Renal cortical epithelial cell (primary cell): ENCODE data around the genes GPRC5C and RAB37.

DNA sequence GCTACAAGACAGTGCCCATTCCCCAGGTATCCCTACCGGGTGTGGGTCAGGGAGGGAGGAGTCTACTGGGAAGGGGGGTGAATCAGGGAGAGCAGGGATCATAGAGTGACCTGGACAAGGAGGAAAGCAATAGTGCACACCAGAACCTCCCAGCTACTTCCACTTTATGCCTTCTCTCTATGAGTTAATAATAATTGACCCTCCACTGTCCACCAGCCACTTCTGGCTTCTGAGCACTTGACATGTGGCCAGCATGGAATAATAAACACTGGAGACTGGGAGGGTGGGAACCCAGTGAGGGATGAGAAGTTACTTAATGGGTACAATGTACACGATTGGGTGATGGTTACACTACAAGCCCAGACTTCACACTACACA, 11.5 kb downstream of the CDC42EP4 start:
- RRBS: no CpG with 5 or more reads among the region's 2 CpGs

- RRBS: no CpG with 5 or more reads among the region's 3 CpGs
Measured at GRCh38 chr17:73452021-73452428, 140.2 kb upstream of the CDC42EP4 start.

GRCh38 chr17:73480518-73481204, 163.6 kb downstream of the SDK2 start:
- RRBS: no CpG with 5 or more reads among the region's 7 CpGs

DNA sequence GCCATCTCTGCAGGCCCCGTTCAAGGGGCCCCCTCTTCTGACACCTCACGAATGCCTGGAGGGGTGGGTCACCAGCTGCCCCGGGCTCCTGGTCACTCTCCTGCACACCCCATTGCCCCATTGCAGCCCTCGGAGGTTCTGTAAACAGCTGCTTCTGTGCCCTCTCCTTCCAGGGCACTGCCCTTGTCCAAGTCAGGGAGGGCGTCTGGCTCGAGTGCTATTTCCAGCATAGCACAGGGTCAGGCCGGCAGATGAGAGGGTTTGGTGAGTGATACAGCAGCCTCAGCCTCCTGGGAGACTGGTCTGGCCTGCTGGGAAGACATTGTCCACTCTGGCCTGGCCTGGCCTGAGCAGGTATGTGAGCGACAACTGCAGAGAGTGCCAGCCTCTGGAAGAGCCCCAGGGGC, 105.6 kb upstream of the SDK2 start:
- RRBS: no CpG with 5 or more reads among the region's 8 CpGs

DNA sequence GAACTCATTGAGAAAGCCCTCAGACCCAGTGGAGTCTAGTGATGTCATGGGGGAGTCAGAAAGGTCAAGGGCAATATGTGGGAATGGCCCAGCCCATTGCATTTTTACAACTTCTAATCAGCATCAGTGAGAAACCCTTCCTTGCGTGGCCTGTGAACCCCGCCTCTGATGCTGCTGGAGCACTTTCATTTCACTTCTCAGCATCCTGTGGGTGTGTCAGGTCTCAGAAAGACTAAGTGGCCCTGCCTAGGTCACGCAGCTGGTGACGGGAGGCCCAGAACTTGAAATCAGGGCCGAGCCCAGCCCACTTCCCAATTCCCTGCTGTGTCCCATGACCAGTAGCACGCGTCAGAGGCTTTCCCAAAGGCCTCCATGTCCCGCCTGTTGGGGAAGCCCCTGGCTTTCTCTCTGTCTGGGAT, 6.1 kb downstream of the DNAI2 start:
- RRBS: no CpG with 5 or more reads among the region's 8 CpGs

GRCh38 chr17:74419769-74420462, 12.0 kb upstream of the GPRC5C start:
- RRBS: no CpG with 5 or more reads among the region's 12 CpGs

DNA sequence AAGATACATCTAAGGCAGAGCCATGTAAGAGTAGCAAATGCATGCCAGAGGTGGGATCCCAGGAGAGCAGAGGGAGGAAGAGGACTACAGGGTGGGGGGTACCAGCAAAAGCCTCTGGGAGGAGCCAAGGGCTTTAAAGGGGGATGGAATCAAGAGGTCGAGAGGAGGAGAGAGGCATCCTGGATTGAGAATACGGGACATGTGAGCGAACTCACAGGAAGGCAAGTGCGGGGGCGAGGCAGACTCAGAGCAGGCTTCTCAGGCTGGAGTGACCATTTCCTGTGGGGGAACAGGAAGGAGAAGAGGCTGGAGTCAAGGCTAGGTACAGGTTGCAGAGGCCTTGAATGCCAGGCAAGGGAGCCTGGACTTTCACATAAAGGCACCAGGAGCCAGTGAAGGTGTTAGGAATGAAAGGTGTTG, 5.5 kb upstream of the GPRC5C start:
- RRBS: no CpG with 5 or more reads among the region's 5 CpGs

DNA sequence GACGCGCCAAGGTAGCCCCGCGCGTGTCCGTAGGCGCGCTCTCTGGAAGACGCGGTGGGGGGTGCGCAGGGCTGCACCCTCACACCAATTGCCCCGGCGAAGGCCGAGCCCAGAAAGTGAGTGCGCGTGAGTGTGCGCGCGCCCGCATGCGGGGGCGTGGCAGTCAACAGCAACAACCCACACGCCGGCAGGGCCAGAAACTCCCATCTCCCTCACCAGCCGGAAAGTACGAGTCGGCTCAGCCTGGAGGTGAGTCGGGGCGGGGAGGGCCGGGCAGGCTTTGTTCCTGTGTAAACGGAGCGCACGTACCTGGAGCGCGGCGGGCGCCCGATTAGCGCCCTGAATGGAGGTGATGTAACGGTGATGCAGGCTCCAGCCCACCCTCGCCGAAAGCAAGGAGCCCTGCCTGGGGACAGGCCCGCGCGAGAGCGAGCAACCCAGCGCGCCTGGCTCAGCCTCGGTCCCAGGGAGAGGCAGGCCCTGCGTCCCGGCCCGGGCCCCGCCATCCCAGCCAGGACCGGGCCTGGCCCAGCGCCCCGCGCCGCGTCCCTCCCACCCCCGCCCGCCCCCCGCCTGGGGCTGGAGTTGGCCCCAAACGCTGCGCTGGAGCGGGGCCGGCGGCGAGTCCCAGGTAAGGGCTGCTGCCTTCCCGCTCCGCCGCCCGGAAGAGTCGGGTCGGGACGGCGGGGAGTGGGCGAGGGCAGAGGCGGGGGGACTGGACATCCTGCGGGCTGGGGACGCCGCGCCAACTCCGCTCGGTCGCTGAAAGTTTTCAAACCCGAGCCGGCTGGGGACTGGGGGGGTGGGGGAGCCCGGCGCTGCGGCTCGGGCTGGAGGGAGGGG, at the start of gene GPRC5C:
GPRC5C (plus strand) TSS at position 196 of the 843 bp plus-strand sequence.
- RRBS: under 1% methylated on average over 27 of the region's 91 CpGs

- RRBS: no CpG with 5 or more reads among the region's 8 CpGs
Measured at GRCh38 chr17:74528361-74529112, 2.7 kb downstream of the CD300LB start.

DNA sequence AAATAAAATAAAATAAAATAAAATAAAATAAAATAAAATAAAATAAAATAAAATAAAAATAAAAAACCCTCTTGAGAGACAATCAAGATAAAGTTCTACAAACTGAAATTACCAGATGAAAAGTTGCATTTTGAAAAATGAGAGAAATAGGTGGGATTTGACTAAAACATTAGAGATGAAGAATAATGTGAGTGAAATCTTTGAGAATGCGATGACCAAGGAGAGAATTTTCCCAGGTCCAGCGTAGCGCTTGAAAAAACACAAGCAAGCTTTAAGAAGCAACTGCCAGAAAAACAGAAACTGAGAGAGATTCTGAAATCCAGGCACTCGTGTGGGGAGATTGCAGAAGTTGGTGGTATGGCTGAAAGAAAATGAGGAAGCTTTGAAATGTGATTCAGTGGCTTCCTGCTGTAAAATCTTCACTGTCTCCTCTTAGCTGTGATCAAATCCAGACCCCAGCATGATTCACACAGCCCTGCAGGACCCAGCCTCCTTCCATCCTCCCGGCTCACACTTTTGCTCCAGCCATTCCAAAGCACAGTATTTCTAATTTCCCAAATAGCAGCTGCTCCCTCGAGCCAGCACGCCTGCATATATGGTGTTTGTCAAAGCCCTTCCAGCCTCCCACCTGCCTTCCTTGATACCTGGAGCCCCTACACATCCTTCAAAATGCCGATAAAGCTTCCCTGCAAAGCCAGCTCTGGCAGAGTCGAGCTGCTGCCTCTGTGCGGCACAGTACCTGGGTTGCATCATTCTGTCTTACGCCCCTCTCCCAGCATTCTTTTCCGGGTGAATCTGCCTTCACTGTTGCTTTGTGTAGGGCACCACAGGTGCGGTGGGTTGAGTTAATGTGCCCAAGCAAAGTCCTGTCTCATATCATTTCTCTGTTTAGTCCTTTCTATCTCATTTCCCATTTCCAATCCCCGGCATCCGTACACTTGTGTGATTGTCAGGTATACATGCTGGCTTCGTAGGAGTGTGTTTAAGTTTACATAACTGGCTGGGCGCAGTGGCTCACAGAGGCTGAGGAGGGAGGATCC, 8.4 kb upstream of the CD300E start:
- RRBS: no CpG with 5 or more reads among the region's 17 CpGs

GRCh38 chr17:74736290-74737417, at the start of gene RAB37:
Gene RAB37 (plus strand): TSS chr17:74737256.
- RRBS: 2% methylated on average over 39 of the region's 85 CpGs

GRCh38 chr17:74840892-74841931, 18.5 kb downstream of the GRIN2C start:
- RRBS: no CpG with 5 or more reads among the region's 18 CpGs

DNA sequence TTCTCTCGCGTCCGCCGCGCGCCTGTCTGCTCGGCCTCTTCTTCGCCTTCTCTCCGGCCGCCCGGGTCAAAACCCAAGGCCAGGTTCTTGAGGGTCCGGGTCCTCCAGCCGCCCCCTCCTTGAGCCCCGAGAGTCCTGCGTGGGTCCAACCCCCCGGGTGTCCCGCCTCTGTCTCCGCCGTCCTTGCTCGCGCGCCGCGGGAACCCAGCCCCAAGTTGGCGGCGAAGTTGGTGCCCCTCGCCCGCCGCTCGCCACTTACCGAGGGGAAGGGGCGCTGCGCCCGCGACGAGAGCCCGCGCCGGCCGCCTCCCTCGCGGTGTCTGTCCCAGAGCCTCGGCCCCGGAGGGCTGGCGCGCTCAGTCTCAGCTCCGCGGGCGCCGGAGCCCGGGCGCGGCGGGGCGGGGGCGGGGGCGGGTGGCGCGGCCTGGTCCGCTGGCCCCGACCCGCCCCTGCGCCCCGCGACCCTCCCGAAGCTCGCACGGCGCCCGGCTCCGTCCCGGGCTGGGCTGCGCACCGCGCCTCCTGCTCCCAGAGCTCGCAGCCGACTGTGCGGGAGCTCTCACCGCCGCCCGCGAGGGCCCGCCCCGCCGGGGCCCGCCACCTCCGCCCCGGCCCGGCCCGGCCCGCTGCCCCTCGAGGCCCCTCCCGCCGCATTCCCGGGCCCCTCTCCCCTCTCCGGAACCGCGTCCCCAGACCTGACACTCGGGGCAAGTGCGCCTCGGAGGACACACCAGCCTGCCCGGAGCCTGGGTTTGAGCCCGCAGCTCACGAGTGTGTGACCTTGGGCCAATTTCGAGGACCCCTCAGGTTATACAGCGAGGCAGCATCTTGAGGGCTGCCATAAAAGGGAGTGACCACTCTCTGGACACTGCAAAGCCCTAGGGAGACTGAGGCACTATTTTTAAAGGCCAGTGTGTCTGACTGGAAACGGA, 1.8 kb upstream of the GRIN2C start:
- RRBS: 3% methylated on average over 41 of the region's 107 CpGs

DNA sequence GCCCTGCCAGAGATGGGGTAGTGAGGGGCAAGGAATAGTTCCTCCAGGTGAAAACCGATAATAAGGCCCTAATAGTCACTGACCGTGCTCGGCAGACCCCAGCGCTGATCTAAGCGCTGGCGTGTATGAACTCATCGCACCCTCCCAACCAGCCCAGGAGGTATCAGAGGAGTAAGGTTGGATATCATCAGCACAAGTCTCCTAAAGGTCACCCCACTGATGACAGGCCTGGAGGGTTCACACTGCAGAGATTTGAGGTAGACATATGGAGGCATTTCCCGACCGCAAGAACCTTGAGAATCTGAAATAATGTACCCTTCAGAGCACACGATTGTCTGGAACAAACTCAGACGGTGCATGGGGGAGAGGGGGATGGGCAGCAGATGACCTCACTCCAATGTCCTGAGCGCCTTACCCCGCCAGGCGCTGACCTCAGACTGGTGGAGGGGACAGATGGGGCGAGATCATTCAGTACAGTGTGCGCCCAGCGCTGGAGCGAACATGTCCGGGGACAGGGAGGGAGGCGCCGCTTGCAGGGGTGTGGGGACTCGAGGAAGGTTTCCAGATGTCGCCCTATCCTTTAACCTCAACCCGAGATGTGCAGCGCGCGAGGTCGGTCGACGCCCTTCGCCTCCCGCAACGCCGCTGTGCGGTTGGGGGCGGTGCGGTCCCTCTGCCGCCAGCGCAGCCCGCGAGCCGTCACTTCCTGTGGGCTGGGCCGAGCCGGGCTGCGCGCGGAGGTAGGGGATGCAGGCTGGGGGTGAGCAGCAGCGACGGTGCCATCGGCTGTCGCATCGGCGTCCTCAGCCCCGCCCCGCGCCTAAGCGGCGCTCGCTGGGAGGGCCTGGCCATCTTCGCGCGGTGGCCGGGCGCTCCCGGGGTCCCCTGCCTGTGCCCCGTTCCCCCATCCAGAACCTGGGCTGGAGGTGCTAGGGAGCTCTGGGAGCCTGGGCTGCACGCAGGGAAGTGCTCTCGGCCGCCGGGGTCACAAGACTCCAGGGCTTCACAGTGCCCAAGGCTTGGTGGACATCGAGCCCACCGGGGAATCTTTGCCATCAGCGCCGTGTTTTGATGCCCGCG, 5.4 kb upstream of the CDR2L start:
- RRBS: 2% methylated on average over 5 of the region's 76 CpGs

DNA sequence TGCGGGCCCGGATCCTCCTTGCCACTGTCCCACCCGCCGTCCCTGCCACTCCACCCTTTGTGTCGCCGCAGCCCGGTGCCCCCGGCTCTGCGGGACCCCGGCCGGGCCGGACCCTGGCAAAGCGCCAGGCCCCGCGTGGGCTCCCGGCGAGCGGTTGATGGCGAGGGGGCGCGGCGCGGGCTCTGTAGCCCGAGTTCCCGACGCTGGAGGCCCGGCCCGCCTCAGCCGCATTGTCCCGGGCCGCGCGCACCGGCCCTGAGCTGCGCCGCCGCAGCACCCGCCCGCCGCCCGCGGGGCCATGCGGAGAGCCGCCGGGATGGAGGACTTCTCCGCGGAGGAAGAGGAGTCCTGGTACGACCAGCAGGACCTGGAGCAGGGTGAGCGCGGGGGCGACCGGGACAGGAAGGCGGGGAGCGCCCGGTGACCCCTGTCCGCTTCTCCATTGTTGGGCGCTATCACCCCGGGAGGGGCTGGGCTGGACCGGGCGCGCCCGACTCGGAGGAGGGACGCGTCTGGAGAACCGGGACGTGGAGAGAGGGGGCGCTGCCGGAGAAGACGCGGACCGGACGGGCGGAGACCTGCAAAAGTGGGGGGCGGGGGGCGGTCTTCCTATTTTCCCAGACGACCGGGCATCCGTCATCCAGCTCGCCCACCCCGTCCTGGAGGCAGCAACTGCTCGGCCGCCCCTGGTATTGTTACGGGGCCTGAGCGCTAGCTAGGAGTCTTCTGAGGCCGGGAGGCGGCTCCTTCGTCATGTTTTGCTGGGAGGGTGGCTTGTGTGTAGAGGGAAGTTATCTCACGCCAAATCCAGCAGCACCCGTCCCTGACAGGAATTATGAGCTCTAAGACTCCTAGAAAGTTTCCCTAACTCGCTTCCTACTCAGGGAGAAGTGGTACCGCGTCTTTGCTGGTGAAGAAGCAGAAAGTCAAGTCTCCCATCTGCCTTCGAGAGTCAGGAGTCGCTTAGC, 598 bp downstream of the CDR2L start:
- RRBS: 1% methylated on average over 62 of the region's 95 CpGs

- RRBS: 2% methylated on average over 20 of the region's 35 CpGs
Measured at GRCh38 chr17:75012766-75013665, 546 bp downstream of the MRPL58 start.

GRCh38 chr17:75019422-75020032, 7.1 kb downstream of the MRPL58 start:
- RRBS: no CpG with 5 or more reads among the region's 6 CpGs

GRCh38 chr17:75025025-75025619, 12.7 kb downstream of the MRPL58 start:
- RRBS: no CpG with 5 or more reads among the region's 11 CpGs

- RRBS: no CpG with 5 or more reads among the region's 1 CpG
Measured at GRCh38 chr17:75137103-75137302, 5.5 kb upstream of the NT5C start.

DNA sequence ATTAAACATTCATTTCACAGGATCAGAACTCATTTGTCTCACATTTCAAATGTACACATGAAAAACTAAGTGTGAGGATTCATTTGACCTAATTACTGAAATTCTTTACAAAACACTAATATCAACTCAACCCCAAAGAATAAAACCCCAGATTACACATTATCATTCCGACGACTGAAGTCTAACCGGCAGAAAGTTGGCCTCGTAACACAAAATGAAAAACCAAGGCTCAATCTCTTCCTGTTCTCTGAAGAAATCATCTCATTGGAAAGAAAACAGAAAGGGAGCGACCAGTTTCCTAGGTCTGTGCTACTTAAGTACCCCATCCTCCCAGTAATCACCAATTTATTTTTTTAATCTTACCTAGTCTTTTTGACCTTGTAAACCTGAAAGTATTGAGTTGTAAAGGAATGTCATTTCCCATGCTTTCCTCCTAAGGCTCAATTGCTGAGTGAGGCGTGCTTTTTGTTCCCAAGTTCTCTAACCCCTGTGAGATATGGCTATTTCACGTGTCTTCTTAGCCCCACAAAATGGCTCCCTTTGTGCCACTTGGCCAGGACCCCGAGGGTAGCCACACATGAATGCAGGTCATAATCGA, 1.7 kb downstream of the JPT1 start:
- RRBS: no CpG with 5 or more reads among the region's 9 CpGs